Ureter (tissue), 1 donor: ENCODE measurements around the gene LAMC3.

DNA sequence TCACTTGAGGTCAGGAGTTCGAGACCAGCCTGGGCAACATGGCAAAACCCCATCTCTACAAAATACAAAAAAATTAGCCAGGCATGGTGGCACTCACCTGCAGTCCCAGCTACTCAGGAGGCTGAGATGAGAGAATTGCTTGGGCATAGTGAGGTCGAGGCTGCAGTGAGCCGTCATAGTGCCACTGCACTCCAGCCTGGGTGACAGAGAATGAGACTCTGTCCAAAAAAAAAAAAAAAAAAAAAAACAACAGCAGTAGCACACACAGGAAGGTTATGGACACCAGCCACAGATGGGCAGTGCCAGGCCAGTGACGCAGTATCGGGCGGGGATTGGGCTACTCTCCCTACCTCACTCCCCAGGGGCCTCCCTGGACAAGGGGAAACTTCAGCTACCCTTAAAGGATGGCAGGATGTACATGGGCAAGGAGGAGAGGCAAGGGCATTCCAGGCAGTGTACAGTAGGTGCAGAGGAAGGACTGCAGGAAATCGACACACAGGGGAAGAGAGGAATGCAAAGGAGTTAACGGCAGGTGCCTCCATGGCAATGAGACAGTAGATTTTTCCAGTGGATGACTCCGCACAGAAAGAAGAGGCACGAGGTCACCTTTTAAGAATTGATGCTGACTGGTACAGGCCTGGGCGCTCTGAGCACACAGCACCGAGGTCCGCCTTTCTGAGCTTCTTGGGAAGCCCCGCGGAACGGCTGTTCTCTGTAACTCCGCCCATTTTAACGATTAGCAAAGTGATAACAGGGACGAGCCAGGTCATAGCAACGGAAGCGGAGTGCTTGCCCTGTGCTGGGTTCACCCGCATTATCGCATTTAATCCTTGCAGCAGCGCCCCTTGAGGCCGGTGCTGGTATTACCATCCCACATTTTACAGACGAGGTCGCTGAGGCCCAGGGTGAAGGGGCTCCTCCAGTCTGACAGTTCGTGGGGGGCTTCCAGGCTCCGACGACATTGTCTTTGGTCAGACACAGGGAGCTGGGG lies 22.7 kb upstream of the HMCN2 start:
- PRO-cap: no peak

GRCh38 chr9:130433195-130434255 lies 11.2 kb upstream of the ASS1 start:
- PRO-cap: no peak

DNA sequence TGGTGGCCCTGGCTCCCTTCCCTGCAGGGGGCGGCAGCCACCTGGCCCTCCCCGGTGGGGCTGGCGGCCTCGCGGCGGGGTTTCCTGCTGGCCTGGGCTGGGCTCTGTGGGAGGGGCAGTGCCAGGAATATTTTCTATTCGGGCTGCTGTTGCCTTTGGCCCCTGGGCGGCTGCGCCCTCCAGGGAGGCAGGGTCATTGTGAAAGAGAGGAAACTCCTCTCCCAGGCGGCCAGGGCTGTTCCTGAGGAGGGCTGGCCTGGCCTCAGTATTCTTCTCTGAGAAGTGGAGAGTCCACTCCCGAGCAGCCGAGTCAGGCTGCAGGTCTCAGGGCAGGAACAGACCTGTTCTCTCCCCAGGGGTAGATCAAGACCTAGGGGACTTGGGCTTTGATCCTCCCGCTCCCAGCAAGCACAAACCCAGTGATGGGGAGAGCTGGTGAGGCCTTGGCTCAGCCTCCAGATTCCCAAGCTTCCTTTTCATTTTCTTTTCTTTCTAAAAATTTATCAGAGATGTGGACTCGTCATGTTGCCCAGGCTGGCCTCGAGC lies 842 bp downstream of the ASS1 start:
- PRO-cap: no peak

- PRO-cap: no peak
Observed at GRCh38 chr9:130447883-130448576, 3.3 kb downstream of the ASS1 start.

GRCh38 chr9:130499655-130500416 lies 55.1 kb downstream of the ASS1 start:
- PRO-cap: no peak

DNA sequence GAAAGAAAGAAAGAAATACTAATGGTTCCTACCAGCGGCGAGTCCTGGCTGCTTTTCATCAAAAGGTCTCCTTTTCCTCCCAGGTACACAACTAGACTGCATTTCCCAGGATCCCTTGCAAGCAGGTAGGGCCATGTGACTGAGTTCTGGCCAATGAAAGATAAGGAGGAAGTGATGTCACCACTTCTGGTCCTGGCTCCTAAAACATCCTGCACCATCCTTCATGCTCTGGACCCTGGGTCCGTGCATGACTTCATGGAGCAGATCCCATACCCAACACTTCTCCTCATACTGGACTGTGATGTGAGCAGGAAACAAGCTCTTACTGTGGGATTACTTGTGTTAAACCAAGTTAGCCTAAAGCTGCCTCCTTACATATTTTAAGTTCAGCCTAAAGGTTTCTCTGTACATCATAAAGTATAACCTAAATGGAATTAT lies 30.2 kb upstream of the FUBP3 start:
- PRO-cap: no peak

DNA sequence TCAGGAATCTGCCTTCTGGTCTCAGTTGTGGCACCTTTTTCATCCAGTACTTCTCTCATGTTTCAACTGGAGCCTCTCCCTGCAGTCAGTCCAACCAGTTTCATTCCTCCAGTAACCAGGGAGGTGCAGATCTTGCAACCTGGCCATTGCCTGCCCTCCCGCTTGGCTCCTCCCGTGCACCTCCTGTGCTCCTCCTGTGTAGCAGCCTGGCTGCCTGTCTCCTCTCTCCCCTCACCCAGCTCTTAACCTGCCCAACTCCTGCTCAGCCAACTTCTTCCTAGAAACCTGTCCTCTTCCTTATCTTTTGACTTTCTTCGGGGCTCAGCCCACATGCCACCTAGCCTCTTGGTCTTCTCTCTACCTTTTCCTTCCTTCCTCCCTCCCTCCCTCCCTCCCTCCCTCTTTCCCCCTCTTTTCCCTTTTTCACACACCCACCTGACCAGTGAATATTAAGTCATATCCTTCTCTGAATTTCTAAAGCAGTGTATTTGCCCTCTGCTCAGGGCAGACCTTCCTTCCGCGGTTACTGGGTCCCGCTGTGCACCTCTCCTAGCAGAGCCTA lies 20.4 kb downstream of the FUBP3 start:
- PRO-cap: no peak

DNA sequence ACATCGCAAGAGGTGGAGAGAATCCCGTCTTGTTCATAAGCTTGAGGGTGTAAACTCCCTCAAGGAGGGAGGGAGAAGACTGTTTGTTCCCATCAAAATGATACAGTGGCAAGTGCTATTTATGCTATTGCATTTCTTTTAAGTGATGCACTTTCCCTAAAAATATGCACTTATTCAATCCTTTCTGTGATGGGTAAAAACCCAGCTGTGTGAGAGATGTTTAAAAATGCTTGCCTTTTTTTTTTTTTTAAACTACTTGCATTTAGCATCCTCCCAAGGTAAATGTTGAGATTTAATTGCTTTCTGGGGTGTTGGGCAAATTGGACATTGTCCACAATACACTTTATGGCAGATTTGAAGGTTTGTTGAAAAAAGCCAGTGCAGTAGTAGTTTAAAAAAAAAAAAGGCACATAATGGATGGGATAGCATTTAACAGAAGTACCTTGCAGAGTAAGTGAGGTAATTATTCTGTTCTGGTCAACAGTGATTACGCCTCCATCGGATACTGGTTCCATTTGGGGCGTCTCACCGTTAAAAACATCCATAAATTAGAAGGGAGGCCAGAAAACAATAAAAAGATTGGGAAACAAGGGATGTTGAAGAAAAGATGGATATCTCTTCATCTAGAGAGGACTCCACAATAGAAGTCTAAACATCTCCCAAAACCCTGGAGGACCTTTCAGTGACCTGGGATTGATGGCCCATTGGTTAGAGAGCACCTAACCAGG lies 32.2 kb downstream of the FUBP3 start:
- PRO-cap: no peak

- PRO-cap: no peak
Observed at GRCh38 chr9:130620157-130620601, 40.8 kb downstream of the FUBP3 start.

DNA sequence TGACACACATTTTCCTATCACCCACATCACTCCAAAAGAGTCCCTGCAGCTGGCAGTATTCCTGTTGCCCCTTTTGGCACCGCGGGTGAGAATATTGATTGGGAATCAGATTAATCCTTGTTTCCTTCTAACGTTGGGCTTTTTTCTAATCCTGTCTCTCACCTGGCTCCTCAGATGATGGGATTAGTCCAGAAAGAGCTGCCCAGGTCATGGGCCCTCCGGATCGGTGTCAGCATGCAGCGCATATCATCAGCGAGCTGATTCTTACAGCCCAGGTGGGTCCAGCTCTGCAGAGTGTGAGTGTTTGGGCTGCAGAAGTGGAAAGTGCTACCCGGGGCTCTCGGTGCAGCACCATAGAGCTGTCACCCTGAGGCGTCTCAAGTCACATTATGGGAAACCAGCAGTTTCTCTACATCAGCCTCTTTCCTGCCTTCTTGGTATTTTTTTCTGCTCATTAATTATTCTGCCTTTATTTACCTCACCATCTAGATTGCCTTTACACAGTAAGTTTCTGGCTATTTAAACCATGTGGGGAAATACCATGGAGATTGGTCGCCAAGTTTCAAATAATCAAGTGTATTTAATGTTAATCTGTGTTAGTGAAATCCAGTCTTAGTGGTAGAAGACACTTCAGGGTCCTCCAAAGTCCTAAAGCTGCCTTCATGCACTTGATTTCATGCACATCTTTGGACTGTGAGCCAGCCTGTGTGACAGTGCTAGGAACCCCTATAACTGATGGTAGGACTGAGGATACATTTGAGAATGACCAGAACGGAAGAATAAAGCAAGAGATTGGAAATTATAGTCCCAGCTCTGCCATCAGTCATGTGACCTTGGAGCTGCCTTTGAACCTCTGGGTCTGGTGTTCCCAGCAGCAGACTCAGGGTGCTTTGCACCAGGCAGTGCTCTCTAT lies 40.7 kb upstream of the PRDM12 start:
- PRO-cap: no peak

- PRO-cap: no peak
Observed at GRCh38 chr9:130745950-130746919, 52.7 kb downstream of the EXOSC2 start.

GRCh38 chr9:130845549-130846153 lies 10.6 kb downstream of the ABL1 start:
- PRO-cap: no peak

- PRO-cap: no peak
Observed at GRCh38 chr9:130872337-130873656, 23.8 kb downstream of the QRFP start.

DNA sequence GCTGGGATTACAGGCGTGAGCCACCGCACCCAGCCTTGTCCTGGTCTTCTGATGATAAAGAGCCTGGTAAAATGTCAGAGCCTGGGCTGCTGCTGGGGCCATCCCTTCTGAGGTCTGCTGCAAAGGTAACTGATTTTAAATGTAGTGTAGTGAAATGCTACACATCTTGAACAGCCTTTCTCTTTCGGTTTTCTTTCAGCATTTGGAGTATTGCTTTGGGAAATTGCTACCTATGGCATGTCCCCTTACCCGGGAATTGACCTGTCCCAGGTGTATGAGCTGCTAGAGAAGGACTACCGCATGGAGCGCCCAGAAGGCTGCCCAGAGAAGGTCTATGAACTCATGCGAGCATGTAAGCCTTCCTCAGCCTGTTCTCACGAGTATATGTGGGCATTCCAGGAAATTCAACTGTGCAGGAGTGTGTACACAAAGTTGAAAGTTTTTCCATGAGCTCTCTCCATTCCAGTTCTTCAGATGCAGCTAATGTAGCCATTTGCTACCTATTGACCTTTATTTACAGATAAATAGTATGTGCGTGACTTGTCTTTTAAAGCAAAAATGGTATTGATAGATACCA lies 18.3 kb downstream of the QRFP start:
- PRO-cap: no peak

- PRO-cap: bidirectional peak, plus-strand start at chr9:130893838, minus-strand start at chr9:130893755
Observed at GRCh38 chr9:130893199-130894309, 3.1 kb downstream of the QRFP start.

DNA sequence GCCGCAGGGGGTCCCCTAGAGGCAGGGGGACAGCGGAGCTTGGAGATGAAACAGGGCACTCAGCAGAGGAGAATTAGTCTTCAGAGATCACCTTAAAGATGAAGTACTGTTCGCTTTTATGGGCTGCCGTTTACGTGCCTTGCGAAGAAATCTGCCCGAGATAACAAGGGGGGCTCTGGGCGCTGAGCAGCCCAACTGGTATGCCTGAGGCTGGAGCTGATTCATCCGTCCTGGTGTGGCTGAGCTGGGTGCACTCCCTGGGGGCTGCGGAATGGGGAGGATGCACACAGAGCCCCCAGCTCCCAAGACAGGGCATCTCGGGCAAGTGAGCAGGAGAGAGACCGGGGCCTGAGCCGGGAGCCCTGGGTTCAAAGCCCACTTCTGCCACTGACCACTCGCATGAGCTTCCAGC lies 5.9 kb downstream of the FIBCD1 start:
- PRO-cap: no peak

GRCh38 chr9:131009034-131009757 lies at the start of gene LAMC3:
Gene LAMC3 (plus strand): TSS chr9:131009174.
- PRO-cap: bidirectional peak, plus-strand start at chr9:131009174, minus-strand start at chr9:131009234

GRCh38 chr9:131098237-131099213 lies 2.2 kb downstream of the AIF1L start:
- PRO-cap: no peak

- PRO-cap: no peak
Observed at GRCh38 chr9:131238985-131239876, 37.1 kb downstream of the FAM78A start.

GRCh38 chr9:131274355-131275058 lies 1.8 kb downstream of the FAM78A start:
- PRO-cap: bidirectional peak, plus-strand start at chr9:131274888, minus-strand start at chr9:131274817